ENCODE data around the gene PLA2G4A.

DNA sequence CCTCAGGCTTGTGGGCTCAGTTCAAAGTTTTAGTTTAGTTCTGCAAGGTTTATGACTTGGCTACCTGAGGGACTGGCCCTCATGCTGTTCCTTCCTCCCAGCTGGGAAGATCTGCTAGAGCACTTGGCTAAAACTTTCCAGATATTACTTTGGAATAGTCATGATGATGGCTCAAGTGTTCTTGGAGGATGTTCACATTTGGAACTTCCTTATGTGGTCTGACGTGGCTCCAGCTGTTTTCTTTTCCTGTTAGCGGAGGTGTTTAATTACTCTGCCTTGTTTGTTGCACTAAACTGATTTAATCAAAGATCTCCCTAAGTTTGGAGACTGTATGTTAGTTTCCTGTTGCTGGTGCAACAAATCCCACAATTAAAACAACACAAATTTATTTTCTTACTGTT, 110.3 kb upstream of the IVNS1ABP start:
- PRO-cap = no peak

DNA sequence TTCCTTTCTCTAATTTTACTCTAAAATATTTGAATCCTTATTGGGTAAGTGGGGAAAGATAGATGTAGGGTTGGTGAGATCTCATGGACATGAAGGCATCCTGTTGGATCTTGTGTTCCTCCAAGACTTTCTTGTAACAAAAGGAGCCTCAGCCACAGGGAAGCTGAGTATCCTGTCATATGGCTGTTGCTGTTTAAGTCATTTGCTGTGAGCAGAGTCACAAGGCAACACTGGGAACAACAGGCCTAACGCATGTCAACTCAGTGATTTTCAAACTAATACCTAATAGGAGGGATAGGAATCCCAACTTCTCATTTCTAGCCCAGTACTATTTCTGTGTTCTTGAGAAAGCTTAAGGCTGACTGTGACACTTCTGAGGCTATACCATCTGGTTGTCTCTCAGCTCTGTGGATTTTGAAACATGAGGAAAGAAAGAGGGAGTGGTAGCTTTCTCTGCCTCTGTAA, 166.5 kb upstream of the IVNS1ABP start:
- PRO-cap = no peak

DNA sequence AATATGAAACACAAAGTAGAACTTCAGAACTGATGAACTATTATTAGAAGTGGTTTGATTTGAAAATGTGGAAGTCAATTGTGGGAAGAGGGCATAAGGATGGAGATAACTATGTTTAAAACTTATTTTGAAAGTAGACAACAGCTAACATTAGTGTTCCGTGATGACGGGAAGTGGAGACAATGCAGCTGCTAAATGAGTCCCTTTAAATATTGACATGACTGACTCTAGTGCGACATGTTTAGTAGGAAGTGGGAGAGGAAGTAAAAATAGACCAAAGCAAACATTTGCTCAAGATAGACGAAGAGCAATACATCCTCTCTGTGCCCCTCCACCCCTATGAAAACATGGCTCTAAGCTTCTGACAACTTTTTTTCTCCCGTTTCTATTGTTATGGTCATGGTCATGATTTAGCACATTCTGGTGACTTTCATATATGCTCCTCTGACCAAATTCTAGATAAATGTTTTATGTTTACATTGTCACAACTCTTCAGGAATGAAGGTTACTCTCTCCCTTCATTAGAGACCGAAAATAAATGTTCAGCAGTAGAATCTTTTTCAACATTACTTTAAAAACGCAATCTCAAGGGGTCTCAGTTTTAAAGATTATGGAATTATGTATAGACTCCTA, 59.9 kb upstream of the HMCN1 start:
- PRO-cap = no peak

GRCh38 chr1:186327220-186327761, 31.2 kb downstream of the PRG4 start:
- PRO-cap = no peak

DNA sequence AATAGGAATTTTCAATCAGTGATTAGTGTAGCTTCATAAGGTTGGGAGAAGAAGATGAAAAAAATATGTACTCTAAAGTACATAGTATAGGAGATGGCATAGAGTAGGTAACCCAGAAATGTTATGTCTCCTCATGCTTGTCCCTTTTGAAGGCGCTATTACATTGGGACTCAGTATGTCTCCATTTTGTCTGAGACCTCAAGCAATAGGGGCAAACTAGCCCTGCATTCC, 51.6 kb upstream of the PTGS2 start:
- PRO-cap = no peak

- PRO-cap = no peak
Measured at GRCh38 chr1:186828638-186829170, at the start of gene PLA2G4A. TSS of gene PLA2G4A (plus strand) at chr1:186828949.

- PRO-cap = no peak
Measured at GRCh38 chr1:187104738-187105103, 276.0 kb downstream of the PLA2G4A start.

GRCh38 chr1:188897389-188897789, 1580.3 kb downstream of the BRINP3 start:
- PRO-cap = no peak

GRCh38 chr1:189633132-189633483, 844.6 kb downstream of the BRINP3 start:
- PRO-cap = no peak

DNA sequence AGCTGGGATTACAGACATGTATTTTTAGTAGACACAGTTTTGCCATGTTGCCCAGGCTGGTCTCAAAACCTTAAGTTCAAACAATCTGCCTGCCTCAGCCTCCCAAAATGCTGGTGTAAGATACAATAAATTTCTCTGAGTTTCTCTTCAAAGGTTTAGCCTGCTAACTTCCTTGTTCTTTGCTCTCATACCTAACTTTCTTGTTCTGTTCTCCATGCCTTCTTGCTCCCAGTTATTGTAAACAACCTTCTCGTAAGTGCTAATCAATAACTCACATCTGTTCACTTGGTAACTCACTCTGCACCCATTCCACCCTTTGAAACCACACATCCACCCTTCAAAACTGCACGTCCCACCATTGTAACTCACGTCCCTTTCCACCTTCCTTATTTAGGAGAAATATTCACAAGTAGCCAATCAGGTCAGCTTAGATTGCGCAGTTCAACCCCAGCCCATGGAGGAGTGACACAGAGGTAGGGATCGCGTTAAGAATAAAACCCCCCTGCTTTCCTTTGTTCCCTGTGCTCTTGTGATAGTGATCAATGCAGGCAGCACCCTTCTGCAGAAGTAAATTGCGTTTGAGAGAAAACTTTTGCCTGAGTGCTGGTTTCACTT, 789.4 kb upstream of the RGS18 start:
- PRO-cap = no peak

DNA sequence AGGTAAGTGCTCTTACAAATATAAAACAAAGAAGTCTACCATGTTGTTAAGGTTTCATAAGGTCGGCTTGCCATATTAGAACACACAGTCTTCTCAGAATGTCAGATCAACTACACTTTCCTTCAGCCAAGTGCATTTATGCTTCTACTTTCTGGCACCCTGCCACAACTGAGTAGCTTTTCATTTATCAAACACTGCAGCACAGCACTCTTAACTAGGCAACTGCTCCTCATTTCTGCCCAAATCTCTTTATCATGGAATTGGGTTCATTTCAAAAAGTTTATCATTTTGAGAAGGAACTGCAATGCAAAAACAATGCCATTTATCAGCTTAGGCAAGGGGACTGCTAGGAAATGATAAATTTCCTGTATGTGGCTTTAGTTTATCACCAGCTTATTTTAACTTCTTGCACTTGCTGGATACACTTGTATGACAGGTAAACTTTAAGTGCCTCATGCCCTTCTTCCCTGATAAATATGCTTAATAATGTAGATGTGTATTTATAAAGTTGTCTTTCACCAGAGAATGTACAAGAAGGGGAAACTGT, 334.5 kb upstream of the RGS18 start:
- PRO-cap = no peak

DNA sequence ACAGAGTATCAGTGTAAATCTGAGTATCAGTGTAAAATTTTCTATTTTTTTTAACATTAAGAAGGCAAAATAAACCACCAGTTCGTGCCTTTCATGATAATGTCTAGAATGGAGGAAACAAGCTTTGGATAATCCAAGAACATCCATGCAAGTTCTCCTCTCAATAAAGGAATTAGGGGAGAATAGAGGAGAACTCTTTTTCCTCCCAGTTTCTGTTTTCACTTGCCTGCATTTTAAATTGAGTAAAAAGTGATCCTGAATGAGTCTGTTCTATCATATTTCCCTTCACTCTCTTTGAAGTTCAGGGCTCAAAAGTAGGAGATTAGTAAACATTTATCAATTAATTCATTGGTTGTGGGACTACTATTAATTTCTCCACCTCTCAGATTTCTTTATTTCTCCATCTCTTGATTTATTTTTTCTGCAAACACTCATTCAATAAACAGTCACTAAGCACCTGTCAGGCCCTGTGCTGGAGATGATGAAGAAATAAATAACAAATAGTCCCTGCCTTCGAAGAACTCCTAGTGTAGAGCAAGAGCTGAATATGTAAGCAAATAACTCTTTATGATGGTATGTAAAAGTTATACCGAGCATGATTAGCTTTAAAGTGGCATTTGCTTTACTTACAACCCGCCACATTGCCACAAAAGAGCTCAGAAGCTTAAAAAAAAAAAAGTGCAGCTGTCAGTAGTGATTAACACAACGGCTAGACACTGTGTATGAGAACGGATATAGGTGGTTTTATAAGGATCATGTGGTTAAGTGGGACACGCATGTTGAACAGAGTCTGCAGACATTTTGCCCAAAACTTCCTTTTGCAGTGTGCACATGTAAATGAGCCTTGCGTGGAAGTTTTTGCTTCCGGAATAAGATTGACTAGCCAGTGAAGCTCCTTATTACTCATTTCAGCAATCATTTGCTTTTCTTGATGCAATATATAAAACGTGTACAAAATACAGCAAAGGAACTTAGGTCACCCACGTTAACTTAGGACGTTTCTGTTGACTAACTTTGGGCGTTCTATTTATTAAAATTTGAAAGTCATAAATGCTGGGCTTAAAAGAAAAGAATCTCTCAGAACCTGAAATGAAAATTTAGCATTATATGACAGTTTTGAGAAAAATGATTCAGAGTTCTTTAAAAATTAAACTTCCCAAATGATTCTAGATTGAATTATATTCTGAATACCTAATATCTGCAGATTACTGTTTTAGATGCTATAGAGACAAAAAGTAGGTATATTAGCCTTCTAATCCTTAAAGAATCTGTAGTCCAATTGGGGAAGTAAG, 58.9 kb upstream of the RGS1 start:
- PRO-cap = no peak

- PRO-cap = no peak
Measured at GRCh38 chr1:192530162-192530767, 45.3 kb upstream of the RGS1 start.

GRCh38 chr1:192531100-192531445, 44.5 kb upstream of the RGS1 start:
- PRO-cap = no peak

GRCh38 chr1:192788172-192788742, 20.6 kb upstream of the RGS2 start:
- PRO-cap = no peak

GRCh38 chr1:192806915-192807936, 1.6 kb upstream of the RGS2 start:
- PRO-cap = bidirectional peak, plus-strand start at chr1:192807514, minus-strand start at chr1:192807386

GRCh38 chr1:192809858-192810821, 1.3 kb downstream of the RGS2 start:
- PRO-cap = no peak

- PRO-cap = no peak
Measured at GRCh38 chr1:193115542-193116212, 6.2 kb upstream of the CDC73 start.

GRCh38 chr1:193457612-193458155, 271.3 kb upstream of the B3GALT2 start:
- PRO-cap = no peak

GRCh38 chr1:193549059-193549534, 362.7 kb upstream of the B3GALT2 start:
- PRO-cap = no peak